ENCODE measurements around a stretch of chrX.

GRCh38 chrX:44245662-44246033 is 97.8 kb downstream of the EFHC2 start:
- RRBS, 2 experiments = no CpG with 5 or more reads among the region's 6 CpGs

DNA sequence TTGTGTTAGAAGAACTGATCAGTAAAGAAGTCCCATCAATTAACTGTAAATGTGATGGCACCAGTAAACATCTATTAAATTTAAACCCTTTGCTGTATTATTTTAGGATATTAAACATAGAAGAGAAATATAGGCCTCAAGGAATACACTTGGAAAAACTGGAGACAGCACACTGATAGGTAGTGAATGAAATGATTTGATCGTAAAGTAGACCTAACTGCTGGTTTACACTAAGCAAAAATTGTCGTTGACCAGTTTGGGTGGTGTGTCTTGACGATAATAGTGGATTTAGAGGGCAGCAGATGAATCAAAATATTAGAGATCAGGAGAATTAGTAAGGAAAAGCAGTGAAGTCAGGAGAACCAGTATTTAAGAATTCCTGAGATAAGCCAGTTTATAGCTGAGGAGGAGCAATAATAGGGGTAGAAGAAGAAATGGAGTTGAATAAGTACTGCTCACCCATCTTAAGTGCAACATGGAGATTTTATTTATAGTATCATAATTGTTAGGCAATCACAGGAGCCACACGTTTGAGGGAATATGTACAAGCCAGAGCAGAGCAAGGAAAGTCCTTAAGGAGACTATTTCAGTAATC is 144.7 kb downstream of the KDM6A start:
- RRBS, 2 experiments = no CpG with 5 or more reads among the region's 4 CpGs

DNA sequence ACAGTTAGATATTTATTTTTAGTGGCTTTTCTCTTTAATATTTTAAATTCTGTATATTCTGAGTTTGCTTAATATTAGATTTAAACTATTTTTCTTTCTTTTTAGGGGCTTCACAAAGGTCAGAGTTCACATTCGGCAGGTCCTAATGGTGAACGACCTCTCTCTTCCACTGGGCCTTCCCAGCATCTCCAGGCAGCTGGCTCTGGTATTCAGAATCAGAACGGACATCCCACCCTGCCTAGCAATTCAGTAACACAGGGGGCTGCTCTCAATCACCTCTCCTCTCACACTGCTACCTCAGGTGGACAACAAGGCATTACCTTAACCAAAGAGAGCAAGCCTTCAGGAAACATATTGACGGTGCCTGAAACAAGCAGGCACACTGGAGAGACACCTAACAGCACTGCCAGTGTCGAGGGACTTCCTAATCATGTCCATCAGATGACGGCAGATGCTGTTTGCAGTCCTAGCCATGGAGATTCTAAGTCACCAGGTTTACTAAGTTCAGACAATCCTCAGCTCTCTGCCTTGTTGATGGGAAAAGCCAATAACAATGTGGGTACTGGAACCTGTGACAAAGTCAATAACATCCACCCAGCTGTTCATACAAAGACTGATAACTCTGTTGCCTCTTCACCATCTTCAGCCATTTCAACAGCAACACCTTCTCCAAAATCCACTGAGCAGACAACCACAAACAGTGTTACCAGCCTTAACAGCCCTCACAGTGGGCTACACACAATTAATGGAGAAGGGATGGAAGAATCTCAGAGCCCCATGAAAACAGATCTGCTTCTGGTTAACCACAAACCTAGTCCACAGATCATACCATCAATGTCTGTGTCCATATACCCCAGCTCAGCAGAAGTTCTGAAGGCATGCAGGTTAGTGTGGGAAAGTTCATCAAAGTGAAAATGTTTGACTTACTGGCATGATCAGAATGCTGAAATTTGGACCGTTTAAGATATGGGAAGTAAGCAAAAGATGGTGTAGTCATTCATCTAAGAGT is 130.9 kb downstream of the DIPK2B start:
- RRBS, 2 experiments = no CpG with 5 or more reads among the region's 7 CpGs

DNA sequence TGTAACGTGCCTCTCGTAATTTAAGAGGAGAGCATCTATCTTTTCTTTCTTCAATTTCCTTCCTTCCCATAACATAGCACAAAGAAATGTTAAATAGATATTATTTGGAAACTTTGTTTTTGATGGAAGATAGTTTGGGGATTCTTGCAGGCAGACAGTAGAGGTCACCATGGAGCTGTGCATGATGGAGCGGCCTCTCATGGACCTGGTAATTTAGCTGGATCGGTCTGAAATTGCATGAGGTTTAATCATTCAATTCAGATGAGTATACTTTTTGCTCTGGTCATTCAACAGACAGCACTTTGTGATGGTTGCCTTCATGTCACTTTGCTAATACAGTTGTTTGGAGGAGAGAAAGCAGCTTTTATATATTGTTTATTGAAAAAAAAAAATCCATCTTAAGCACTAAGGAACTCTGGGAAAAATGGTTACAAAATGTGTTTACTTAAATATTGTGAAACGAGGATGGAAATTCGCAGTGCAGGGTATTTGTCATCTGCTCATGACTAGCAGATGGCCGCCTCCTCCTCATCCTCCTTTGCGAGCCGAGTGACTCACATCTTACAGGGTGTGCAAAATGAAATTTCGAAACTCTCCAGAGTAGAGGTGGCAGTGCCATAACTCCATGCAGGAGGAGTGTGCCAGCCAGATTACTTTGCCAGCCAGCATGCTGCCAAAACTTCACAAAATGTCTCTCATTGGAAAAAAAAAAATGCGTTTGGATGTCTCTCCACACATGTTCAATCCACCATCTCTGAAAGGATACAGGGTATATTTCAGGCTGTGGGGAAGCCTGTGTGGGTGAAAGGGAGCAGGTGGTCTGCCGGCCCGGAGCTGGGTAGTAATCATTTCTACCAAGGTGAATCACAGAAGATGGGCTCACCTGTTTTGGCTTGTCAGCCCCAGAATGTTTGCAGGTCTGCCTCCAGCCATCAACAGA is 314.8 kb upstream of the DIPK2B start:
- RRBS, 2 experiments = no CpG with 5 or more reads among the region's 13 CpGs

GRCh38 chrX:45807936-45808662 is 607.4 kb upstream of the DIPK2B start:
- RRBS, 2 experiments = no CpG with 5 or more reads among the region's 12 CpGs

- RRBS, 2 experiments = no CpG with 5 or more reads among the region's 12 CpGs
Measured at GRCh38 chrX:46485650-46486291, 38.7 kb downstream of the KRBOX4 start.

GRCh38 chrX:46573909-46574480 is 430 bp downstream of the CHST7 start:
- RRBS, 2 experiments = 93 to 97% methylated on average over 22 to 23 of the region's 74 CpGs

DNA sequence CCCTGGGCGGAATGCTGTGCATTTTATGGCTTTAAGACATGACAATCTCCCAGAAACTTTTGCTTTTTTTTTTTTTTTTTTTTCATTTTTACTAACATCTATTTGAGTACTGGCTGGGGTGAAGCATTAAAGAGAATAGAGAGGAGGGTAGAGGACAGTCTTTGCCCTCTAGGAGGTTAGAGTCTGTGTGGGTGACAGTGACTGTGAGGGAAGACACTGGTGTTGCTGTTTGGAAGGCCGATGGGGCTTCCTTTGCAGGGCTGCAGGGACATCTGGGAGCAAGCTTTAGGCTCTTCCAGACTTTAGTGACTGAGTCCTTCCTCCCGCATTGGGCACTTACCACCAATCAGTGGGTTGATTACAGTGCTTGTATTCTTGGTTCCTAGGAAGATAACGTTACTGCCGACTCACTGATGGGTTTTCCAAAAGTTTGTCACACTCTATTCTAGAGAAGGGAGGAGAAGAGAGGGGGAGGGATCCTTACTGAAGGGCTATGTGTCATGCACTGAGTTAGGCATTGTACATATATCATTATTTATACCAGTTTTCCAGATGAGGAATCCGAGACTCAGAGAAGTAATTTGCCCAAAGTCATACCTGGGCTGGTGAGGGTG is 3.6 kb downstream of the CHST7 start:
- RRBS, 2 experiments = no CpG with 5 or more reads among the region's 6 CpGs

GRCh38 chrX:46600990-46602161 is 27.8 kb downstream of the CHST7 start:
- RRBS, 2 experiments = no CpG with 5 or more reads among the region's 8 CpGs

GRCh38 chrX:46965246-46965833 is 53.1 kb downstream of the JADE3 start:
- RRBS, 2 experiments = no CpG with 5 or more reads among the region's 1 CpG

DNA sequence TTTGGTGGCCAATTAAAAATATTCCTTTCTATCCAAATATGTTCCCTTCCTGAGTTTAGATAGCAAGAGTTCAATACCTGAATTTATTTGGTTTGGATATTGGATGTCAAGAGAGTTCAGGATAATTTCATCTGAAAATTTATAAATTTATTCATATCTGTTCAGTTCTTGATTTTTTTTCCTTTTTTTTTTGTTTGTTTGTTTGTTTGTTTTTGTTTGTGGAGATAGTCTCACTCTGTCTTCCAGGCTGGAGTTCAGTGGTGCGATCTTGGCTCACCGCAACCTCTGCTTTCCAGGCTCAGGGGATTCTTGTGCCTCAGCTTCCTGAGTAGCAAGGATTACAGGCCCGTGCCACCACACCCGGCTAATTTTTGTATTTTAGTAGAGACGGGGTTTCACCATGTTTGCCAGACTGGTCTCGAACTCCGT is 9.2 kb downstream of the RBM10 start:
- RRBS, 2 experiments = no CpG with 5 or more reads among the region's 7 CpGs

GRCh38 chrX:47232078-47232501 is 719 bp upstream of the USP11 start:
- RRBS, 2 experiments = no CpG with 5 or more reads among the region's 5 CpGs

DNA sequence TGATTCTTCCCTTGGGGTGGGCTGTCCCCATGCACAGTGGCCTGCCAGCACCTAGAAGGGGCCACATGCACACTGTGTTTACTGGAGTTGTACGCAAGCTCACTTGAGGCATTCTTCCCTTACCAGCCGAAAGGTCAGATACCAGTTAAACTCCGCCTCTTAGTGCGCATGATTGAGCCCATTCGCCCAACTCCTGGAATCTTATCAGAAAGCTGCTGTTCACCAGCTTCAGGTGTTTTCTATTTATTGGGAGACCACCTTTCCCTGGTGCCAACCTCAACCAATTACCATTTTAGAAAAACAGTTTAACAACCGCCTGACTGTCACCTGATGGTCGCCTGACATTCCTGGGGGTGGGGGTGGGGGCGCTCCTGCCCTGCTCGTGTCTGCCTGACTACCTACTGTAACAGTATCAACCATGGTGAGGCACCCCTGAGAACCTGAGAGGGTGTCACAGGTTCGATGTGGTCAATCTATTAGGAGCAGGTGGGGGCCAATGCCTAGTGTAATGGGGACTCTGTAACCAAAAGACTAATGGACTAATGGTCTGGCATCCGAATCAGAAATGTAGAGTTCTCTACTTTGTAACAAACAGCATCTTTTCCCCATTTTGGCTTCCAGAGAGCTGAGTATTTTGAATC is 58.4 kb upstream of the ZNF157 start:
- RRBS, 2 experiments = no CpG with 5 or more reads among the region's 11 CpGs

- RRBS, 2 experiments = no CpG with 5 or more reads among the region's 17 CpGs
Measured at GRCh38 chrX:47315991-47316872, 54.1 kb upstream of the ZNF157 start.

DNA sequence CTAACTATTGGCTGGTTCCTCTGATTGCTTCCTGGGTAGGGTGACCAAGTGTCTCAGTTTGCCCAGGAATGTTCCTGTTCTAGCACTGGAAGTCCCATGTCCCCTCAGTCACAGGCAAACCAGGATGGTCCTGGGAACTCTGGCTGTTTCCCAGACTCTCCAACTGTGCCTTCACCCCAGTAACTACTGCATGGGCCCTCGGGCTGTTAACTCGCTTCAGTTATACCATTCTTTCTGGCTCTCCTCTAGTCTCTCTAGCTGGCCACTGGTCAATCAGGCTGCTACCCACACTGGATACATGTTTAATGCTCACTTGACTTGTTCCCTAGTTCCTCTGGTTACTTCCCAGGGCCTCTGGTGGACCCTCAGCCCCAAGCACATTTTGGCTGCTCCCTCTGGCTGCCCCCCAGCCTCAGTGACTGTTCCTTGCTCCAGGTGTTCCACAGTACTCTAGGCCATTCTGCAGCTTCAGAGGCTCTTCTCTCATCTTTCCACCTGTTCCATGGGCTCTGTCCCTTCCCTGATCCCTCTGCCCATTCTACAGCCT is 19.6 kb downstream of the ZNF41 start:
- RRBS, 2 experiments = no CpG with 5 or more reads among the region's 2 CpGs

GRCh38 chrX:47662102-47662634 is 3.2 kb upstream of the UXT start:
- RRBS, 2 experiments = no CpG with 5 or more reads among the region's 1 CpG

- RRBS, 2 experiments = no CpG with 5 or more reads among the region's 10 CpGs
Measured at GRCh38 chrX:48465263-48465838, 4.7 kb downstream of the SLC38A5 start.

DNA sequence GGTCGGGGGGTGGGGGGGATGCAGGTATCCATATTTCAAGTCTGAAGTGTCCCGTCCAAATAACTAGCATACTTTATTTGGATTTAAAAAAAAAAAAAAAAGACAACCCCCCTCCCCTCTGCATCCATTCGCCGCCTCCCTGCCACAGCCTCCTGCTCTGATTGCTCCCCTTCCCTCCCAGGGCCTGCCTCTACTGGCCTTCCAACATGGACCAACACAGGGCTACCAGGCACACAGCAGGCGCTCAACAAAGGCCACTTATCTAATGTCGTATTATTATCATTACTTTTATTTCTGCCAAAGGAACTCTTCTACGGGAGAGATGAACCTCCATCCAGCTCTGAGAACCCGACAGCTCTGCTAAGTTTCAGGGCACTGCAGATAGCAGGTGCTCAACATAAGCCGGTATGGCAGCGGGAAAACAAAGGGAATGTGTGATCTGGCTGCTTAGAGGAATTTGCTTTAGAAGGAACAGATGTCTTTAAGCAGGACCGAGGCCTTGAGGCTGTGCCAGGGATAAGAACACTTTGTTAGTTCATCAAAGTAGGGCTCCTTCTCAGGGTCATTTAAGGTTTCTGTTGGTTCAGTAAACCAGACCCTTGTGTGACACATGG is 2.6 kb upstream of the SLC38A5 start:
- RRBS, 2 experiments = no CpG with 5 or more reads among the region's 11 CpGs

DNA sequence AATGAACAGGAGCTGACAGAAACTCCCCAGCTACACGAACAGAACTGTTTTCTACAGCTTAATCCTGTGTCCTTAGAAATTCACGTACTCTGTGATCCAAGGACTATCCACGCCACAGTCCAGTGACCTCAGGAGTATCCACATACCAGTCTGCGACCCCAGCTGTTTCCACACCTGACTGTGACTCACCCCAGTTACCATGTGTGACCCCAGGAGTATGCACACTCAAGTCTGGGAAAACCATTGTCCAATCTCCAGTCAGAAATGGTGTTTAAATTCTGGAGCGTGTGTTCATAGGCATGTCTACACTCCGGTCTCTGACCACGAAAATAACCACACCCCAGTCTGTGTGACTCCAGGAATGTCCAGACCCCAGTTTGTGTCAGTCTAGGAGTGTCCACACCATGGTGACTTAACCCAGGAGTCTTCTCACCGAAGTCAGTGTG is 11.2 kb downstream of the FTSJ1 start:
- RRBS, 2 experiments = no CpG with 5 or more reads among the region's 8 CpGs

Measured in LNCaP clone FGC (cell line).